Esophagus squamous epithelium (tissue), 4 donors: ENCODE measurements around a stretch of chr15.

GRCh38 chr15:40859057-40859603, 14.9 kb downstream of the RHOV start:
- PRO-cap: bidirectional peak, plus-strand start at chr15:40859214, minus-strand start at chr15:40858925; unidirectional peak, plus-strand start at chr15:40859372
- RAMPAGE, long total RNA, 4 experiments: start-site peak on the plus strand in 1 of 4 experiments, at chr15:40859252-40859331 at its widest, 16 reads per replicate

DNA sequence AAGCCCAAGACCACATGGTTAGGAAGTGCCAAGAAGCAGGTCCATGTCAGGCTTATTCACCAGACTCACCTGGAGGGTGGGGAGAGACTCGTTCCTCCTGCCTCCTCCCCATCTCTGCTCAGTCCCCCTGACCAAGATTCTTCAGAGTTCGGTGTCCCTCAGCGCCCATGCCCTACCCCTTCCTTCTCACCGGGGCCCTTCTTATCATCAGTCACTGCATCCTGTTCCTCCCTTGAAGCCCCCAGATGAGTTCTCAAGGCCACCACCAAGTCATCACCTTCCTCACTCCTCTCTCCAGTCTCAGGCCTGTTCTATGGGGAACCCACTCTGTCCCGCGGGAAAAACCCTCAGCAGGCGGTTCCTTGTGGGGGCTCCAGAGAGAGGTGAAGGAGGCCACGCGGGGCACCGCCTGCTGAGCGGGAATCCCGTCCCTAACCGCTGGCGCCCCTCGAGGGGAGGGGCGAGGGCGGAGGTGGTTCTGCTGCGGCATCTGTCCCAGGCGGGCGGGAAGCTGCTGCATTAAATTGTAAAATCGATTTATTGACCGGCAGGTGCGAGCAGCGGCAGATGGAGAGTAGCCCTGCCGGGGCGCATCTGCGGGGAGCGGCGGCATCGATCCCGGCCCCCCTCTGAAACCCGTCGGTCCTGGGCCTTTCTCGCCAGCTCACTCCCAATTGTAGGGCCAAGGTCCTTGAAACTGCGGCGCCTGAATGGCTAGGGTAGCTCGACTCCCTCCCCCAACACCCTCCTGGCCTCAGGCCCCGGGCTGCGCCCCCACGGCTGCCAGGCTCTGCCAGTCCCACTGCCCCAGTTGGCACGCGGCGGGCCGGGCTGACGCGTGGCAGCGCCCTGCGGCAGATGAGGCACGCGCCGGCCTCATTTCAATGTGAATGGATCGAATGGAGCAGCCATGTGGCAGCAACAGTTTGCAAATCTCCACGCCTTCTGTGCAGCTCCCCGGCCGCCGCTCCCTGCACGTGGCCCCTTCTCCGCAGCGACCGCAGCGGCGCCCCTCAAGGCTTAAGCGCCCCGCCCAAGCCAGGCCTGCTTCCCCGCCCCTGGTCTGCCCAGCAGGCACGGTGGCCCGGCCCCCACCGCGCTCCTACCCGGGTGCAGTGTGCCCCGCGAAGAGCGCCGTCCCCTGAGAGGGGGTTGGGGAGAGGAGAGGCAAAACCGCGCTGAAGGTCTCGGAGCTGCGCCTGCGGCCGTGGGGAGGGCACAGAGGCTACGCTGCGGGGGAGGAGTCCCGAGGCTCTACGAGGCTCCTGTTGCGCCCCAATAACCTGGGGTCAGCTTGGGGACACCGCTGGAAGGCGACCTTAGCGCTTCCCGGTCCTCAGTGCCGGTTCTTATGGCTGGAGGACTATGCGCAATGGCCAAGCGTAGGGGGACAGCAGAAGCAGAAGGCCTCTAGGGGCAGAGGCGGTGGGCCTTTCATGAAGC, 3.4 kb upstream of the DLL4 start:
- PRO-cap: no peak
- RAMPAGE, long total RNA, 4 experiments: no peak in any of the 4 experiments

- PRO-cap: no peak
- RAMPAGE, long total RNA, 4 experiments: no peak in any of the 4 experiments
These were observed 7.9 kb downstream of the DLL4 start for GRCh38 chr15:40936674-40937796.

DNA sequence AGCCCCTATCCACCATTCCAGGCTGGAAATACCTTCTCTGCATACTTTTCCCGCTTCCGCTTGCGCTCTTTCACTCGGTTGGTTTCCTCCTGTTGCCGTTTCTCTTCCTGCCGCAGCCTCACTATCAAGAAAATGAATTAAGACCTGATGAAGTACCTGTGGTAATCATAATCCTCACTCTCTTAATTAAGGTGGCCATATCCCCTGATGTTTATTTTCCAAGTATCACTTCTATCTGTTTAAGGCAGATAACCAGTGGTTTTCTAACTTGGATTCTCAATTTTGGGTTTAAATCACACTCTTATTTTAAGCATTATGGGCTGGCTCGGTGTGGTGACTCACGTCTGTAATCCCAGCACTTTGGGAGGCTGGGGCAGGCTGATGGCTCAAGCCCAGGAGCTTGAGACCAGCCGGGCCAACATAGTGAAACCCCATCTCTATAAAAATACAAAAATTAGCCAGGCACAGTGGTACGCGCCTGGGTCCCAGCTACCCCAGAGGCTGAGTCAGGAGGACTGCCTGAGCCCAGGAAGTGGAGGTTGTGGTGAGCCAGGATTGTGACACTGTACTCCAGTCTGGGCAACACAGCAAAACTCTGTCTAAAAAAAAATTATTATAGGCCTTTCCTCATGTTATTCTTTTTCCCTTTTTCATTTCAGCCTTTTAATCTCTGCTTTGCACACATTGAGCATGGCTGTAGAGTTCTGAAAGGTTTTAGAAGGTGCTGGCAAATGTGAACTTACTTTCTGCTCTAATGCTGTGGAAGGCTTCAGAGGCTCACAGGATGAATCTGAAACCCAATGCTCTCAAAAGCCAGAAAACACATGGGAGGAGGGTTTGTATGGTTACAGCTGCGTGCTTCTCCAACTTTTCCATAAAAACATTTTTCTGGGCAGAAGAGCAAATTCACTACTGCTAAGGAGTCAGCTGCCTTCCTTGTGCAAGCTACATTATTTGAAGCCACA, 32.3 kb downstream of the CHAC1 start:
- PRO-cap: no peak
- RAMPAGE, long total RNA, 4 experiments: no peak in any of the 4 experiments

DNA sequence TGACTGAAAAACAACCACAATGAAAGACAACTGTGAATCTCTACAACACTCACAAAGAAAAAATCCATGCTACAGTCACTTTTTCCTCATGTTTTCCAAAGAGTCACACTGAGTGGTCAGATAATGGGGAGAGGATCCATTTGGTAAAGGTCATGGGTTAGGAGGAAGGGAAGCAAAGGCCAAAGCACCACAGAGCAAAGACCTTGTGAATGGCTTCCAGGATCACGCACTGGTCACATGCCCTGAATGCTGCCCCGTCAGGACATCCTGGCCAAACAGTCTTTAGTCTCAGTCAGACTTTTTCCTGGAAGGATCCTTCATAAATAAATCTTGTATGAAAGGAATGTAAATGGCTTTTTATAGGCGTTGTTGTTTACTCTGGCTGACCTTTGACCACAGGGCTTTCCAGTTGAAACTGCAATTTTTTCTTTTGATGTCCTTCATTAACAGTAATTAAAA, 48.2 kb downstream of the CHAC1 start:
- PRO-cap: no peak
- RAMPAGE, long total RNA, 4 experiments: no peak in any of the 4 experiments

DNA sequence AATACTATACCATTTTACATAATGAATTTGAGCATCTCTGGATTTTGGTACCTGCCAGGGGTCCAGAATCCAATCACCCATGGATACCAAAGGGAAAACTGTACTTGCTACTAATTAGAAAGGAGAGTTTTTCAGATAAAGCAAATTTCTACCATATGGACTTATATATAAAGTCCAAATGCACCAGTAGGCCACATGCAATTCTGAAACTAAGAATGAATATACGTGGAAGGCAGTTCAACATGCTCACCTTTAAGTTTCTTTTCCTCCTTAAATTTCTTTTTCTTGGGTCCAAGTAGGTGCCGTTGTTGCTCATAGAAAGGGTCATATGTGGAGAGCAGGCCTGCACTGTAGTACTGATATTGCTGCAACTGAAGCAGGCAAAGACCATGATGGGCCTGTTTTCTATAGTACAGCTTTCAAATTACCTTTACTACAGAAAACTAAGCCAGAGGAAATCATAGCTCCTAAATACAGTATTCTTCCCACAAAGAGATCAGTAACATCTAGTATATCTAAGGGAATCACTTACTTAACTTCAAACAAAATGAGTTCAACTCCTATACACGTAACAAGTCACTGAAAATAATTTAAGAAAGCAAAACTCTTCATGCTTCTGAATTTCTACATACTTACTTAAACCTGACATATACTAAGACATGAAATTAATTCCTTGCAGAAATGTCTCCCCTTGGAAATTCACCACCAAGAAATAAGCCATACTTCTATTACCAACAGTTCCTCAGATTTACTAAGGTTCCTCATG, 28.6 kb downstream of the INO80 start:
- PRO-cap: no peak
- RAMPAGE, long total RNA, 4 experiments: no peak in any of the 4 experiments

GRCh38 chr15:41117212-41117612, 1.1 kb upstream of the INO80 start:
- PRO-cap: no peak
- RAMPAGE, long total RNA, 4 experiments: no peak in any of the 4 experiments

- PRO-cap: bidirectional peak, plus-strand start at chr15:41284008, minus-strand start at chr15:41283832; bidirectional peak, plus-strand start at chr15:41284170, minus-strand start at chr15:41284231
- RAMPAGE, long total RNA, 4 experiments: start-site peak on the plus strand in 4 of 4 experiments, at chr15:41283990-41284015 at its widest, 223 to 344 reads per replicate
These were observed 48.6 kb downstream of the OIP5 start for GRCh38 chr15:41283432-41284457.

- PRO-cap: no peak
- RAMPAGE, long total RNA, 4 experiments: no peak in any of the 4 experiments
These were observed 22.4 kb downstream of the NDUFAF1 start for GRCh38 chr15:41379840-41380393.

DNA sequence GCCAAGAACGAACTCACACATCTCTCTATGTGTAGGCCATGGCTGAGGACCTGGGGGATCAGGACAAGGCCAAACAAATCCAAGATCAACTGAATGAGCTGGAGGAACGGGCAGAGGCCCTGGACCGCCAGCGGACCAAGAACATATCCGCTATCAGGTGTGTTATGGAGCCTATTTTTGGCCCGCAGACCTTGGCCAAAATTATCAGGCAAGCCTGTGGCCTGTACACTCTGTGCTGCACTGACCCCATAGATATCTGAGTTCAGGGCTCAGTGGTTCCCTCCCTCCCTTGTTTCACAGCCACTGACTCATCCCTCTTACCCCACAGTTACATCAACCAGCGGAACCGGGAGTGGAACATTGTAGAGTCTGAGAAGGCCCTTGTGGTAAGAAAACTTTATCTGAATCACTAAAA, 16.5 kb upstream of the ITPKA start:
- PRO-cap: no peak
- RAMPAGE, long total RNA, 4 experiments: no peak in any of the 4 experiments

GRCh38 chr15:41773275-41773815, 939 bp upstream of the MAPKBP1 start:
- PRO-cap: no peak
- RAMPAGE, long total RNA, 4 experiments: no peak in any of the 4 experiments

DNA sequence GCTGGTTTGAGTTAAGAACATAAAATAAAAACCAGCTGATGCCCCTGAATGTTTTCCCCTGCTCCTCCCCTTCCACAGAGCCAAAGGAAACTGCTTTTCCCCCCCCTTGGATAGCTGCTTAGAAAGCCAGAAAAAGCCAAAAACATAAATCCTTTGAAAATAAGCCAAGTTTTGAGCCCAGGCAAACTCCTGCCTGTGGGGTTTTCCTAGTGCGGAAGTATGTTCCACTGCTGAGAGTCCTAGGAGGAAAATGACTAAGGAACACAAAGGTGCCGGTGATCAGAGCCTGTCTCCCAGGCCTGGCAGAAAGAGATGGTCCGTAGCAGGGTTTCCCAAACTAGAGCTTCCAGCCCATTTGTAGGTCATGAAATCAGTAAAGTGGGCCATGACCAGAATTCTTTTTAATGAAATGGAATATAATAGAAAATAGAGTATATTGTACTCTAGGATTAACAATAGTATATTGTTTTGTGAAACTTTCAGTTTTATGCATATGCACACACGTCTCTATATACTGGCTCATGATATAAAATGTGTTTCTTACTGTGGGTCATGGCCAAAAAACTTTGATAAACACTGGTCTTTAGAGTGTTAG, 22.3 kb downstream of the MAPKBP1 start:
- PRO-cap: bidirectional peak, plus-strand start at position 248 of the sequence, minus-strand start outside the sequence
- RAMPAGE, long total RNA, 4 experiments: no peak in any of the 4 experiments

DNA sequence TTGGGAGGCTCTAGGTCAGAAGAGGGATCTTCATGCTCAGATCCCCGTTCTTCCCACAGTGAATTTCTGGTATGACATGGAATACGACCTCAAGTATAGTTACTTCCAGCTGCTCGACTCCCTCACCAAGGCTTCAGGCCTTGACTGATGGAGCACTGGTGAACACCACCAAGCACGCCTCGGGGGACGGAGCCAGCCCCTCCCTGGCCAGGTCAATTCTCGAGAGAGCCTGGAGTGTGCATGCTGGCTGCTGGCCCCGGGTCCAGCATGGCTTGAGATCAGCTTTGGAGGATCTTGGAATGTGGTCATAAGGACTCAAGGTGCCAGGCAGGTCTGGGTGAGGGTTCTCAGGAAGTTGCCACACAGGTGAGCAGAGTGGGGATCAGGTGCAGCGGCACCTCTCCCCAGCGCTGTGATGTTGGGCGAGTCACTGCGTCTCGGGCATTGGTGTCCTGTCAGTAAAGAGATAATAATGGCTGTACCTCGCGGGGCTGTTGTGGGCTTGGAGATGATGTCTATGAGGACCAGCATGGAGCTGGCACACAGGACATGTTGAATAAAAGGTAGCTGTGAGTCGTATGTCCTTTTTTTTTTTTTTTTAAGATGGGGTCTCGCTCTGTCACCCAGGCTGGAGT, 1.5 kb upstream of the PLA2G4B start:
- PRO-cap: no peak
- RAMPAGE, long total RNA, 4 experiments: no peak in any of the 4 experiments

DNA sequence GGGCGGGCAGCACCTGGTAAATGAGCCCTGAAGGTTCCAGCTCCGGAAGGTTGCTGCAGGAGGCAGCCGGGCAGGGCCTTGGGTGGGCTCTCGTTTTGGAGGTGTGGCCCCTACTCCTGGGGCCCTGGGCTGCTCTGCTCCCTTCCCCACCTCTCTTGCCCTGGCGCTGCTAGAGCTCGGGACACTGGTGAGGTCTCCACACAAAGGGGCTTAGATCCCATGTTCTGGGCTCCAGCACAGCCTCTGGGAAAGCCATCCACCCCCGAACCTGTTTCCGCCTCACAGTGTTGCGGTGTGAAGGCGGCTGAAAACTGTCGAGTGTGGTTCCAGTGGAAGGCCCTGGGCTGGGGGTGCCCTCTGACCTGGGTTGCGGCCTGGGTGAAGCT, 27.3 kb downstream of the SPTBN5 start:
- PRO-cap: no peak
- RAMPAGE, long total RNA, 4 experiments: no peak in any of the 4 experiments

DNA sequence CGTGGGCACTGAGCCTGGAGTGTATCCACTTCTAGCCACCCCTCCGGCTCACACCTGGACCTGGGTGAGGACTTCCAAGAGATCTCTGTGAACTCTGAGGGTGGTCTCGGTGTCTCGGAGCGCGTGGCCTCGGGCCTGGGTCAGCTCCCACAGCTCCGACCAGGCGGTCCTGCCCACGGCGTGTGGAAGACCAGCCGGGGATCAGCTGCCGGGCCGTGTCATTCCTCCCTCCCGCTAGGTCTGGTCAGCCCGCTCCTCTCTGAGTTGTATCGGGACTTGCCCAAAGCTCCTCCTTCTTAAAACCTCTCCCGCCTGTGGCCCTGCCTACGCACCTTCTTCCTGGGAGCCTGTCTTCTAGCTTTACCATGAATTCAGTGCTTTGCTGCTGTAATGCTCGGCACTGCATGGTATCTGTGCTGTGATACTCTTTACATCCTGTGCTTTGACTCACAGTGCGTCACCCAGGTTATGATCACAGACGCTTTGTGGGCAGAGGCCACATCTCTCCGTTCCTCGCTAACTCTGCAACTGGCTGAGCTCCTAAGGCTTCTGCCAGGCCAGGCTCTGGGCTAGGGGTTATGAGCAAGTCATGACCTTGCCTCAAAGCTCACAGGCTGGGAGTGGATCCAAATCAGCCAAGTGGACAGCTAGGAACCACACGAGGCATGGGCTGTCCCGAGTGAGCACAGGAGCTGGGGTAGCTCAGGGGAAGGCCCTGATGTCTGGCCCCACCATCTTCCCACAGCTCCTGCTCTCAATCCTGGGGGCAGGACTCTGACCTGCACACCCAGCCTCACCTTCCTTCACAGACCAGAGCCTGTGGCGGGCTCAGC, 23.2 kb downstream of the SPTBN5 start:
- PRO-cap: bidirectional peak, plus-strand start at position 477 of the sequence, minus-strand start at position 270 of the sequence
- RAMPAGE, long total RNA, 4 experiments: no peak in any of the 4 experiments

DNA sequence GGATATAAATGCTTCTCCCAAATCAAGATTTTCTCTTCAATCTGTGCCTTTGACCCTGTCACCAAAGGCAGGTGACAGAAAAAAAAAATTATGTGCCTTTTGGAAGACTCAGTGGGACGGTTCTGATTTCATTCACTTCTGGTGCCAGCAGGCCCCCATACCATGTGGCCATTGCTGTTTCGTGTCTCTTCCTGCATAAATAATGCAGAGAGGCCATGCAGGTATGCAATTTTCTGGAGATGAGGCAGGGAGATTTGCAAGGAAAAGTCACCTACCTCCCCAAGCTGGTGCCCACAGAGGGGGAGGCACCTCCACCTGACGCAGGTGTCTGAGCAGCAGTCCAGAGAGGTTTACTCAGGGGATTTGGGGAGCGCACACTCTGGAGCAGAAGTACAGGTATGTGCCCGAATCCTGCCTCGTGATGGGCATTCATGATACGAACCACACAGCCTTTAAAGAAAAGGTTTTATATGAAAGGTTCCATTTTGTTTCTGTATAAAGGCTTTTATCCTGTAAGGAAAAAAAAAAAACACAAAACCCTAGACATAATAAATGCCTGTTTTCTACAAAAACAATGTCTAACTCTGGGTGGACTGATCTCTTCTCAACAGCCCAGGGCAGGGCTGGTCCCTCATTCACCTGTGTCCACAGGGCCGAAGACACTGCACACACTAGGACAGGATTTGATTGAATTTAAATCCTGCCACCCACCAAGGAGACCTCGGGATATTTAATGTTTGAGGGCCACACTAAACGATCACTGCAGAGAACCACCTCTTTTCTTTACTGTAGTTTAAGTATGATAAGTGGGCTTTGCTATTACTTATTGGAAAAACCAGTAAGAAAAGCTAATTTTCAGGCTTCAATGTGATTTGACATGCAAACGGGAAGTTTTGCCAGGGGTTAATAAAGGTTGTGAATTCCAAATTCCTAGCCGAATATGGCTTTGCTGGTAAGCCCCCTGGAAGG, 5.4 kb upstream of the SPTBN5 start:
- PRO-cap: no peak
- RAMPAGE, long total RNA, 4 experiments: no peak in any of the 4 experiments

- PRO-cap: bidirectional peak, plus-strand start at chr15:41935096, minus-strand start at chr15:41935081
- RAMPAGE, long total RNA, 4 experiments: no peak in any of the 4 experiments
These were observed 37.6 kb downstream of the EHD4 start for GRCh38 chr15:41934580-41935356.

GRCh38 chr15:41950345-41950904, 21.9 kb downstream of the EHD4 start:
- PRO-cap: no peak
- RAMPAGE, long total RNA, 4 experiments: no peak in any of the 4 experiments

DNA sequence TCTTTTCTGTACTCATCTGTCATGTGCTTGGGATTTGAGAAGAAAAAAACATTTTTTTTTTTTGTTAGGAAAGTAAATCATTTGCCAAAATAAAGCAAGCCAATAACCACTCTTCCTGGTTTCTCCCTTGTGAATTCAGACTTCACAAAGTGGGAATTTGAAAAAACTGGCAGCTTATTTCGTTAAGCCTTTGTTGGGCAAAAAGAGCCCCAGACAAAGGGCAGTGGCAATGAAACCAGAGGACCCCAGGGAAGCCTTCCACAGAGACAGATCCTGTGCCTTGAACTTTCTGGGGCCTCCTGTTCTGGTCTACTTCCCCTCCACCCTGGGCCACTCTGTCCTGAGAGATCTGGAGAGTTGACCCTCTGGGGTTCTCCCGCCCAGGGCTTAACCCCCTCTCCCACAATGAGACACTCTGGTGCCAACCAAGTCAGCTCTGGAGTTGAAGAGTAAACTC, 20.9 kb downstream of the EHD4 start:
- PRO-cap: no peak
- RAMPAGE, long total RNA, 4 experiments: no peak in any of the 4 experiments

DNA sequence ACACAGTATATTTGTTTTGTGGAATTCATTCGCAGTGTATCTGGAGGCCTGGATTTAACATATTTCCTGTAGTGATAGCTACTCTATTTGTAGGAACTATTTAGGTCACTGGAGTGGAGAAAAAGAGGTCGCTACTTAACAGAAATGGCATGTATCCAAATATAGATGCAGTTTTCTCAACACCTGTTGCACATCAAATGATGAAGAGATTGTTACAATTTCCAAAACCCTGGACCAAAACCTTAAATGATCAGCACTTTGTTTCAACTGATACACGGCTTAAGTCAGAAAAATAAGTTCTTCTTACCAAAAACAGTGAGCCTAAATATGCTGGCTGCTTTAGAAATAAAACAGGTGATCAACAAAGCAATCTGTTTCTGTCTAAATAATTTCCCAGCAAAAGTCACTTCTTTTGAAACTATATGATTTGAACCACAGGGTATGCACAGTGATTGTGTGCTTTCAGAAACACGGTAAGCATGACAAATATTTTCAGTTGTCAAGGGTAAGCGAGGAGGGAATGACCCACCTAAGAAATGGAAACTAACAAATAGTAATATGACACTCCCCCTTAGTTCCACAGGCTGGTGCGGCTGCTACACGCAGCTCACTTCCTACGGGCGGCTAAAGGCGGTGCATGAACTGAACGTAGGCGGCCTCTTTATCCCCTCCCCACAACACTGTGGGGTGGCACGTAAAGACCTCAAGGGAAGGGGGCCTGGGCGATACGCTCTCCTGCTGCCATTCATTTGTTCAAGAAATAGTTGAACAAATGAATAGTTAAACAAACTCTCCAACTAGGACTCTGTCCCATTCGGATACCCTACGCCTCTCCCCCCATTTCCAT, 1.1 kb downstream of the EHD4 start:
- PRO-cap: unidirectional peak, plus-strand start at position 610 of the sequence
- RAMPAGE, long total RNA, 4 experiments: no peak in any of the 4 experiments